HGPS cell (cell line): ENCODE data around the genes STAT5B, NAGLU, MLX, CCR10 and RPL27.

- RRBS = 2% methylated on average over 66 of the region's 84 CpGs
Observed at GRCh38 chr17:42276219-42276769, at the start of gene STAT5B. Gene STAT5B, minus strand, starts transcription at chr17:42276391.

GRCh38 chr17:42295377-42295833, 7.1 kb downstream of the STAT5A start:
- RRBS = 98% methylated on average over 1 of the region's 9 CpGs

DNA sequence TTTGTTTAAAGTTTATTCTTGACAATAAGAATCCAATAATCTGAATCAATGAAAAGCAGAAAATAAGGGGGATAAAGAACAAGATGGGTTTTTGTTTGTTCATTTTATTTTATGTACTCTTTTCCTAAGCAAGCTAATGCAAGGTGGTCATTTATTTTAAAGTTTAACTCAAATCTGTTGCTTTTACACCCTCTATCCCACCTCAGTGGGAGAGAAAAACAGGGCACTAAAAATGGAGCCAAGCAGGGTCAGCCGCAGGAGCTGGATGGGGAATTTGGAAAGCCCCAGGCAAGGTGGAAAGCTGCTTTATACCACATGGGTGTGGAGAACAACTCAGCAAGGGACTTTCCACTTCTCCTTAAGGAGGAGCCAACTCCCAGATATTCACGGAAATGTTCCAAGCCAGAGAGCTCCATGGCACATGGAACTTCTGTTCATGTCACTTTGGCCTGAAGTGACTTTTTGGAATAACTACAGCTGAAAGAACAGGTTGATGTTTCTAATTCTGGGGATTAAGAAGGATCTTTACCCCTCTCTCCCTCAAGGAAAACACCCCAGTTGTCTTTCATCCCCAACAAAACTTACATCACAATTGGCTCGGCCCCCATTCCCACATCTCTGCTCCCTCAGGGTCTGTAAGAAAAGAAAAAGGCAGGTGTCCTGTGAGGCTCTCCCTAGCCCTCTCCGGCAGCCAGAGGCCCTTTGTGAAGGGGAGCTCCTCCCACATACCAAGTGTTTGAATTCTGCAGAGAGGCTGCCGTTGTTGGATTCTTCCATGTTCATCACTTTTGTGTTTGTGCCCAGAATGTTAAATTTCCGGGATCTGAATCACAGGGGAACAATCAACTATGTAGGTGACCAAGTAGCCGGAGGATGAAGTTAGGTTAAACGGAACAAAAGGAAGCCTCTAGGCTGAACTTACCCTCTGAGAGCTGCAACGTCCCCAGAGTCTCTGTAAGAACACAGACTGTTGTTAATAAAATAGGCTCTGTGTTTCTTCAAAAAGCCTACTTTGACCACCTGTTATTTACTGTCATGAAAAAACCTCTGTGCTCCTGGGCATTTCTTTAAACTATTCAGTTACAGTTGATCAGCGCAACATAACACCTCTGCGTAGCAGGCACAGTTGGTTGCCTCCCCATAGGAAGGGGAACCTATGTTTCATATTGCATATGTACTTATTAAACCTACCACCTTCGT, 40.9 kb downstream of the STAT5A start:
- RRBS = no CpG with 5 or more reads among the region's 12 CpGs

DNA sequence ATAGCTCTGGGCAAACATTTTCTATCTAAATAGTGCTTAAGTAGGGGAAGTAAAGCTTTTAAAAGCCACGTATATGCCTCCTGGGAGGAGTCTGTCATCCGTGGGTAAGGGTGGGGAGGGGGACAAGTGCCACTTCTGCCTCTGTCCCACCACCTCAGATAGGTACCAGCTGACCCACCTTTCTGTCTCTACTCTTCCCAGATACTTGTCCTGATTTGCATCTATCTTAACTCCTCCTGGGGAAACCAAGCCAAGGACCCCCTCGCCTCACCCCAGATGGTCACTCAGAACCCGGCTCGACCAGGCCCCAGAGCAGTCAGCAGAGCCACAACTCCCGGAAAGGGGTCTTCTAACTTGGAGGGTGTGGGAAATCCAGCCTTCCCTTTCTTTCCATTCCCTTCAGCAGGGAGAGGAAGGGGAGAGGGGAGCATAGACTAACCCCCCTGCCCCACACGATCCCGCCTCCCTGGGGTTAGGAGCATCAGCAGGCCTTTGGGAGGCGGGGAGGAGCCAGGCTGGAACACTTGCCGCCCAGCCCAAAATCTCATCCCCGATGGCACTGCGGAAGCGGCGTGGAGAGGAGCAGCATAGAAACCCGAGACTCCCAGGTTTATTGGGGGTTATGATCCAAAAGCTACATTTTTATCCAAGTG, 1.9 kb downstream of the CAVIN1 start:
- RRBS = 10% methylated on average over 3 of the region's 15 CpGs

- RRBS = 2% methylated on average over 36 of the region's 113 CpGs
Observed at GRCh38 chr17:42535639-42536926, at the start of gene NAGLU. Gene NAGLU, plus strand, starts transcription at chr17:42536241.

DNA sequence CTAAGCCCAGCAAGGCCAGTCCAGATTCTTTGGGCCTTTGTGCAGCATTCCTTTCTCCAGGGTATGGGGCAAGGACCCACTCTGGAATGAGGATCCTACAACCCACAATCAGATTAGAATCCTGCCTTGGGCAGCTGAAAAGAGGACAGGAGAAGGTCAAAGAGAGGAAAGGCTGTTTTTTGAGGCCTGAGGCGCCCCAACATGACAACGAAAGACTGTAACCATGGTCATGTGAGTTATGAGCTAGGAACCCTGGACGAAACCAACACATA, 6.7 kb upstream of the HSD17B1 start:
- RRBS = no CpG with 5 or more reads among the region's 3 CpGs

DNA sequence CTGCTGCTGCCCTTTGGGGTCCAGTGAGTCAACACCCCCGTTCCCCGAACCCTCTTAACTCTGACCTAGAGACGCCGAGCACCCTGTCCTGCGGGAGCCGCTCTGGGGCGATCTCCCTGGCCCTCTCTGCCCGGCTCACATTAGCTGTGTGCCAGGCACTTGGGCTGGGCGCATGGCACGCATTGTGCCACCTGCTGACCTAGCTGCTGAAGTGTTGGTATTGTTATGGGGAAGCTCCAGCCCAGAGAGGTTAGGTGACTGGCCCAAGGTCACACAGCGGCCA, 1.1 kb downstream of the HSD17B1 start:
- RRBS = no CpG with 5 or more reads among the region's 11 CpGs

DNA sequence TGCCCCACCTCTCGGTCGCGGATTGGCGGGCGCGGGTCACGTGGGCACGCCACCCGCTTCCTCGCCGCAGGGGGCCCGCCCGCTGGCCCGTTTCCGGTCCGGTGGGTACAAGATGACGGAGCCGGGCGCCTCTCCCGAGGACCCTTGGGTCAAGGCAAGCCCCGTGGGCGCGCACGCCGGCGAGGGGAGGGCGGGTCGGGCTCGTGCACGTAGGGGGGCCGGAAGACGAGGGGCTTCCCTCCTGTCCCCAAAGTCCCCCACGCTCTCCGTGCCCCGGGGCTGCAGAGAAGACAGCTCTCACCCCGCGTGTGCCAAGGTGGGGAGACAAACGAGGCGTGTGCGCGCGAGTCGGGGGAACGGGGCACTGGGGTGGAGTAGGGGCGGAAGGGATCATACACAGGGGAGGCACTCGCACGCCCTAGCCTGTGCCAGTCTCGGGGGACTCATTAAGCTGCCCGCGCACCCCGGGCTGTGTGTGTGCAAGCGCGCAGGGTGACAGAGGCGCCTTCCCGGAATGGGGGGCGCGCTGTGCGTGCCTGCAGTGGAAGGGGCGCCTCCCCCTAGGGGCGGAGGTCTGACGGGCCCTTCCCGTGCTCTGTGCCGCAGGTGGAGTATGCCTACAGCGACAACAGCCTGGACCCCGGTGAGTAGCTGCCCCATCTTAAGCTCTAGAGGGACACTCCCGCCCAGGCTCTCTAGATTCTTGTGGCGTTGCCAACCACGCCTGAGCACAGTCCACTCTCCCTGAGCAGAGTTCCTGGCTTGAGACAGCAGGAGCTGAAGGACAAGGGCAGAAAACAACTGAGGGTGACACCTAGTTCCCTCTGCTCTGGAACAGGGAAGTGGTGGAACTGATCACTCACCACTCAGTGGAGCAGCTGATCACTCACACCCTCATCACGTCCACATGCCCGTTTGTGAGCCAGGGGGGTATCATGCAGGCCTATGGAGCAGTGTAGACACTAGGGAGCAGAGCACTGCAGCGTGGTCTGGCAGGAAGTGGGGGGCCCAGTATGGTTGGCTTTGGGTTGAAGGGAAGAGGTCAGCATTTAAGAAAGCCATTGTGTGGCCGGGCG, at the start of gene MLX:
TSS of gene MLX (plus strand) at position 88 of the 1,076 bp plus-strand sequence.
- RRBS = 2% methylated on average over 23 of the region's 73 CpGs

GRCh38 chr17:42569307-42569773, 2.4 kb downstream of the MLX start:
- RRBS = no CpG with 5 or more reads among the region's 5 CpGs

GRCh38 chr17:42579272-42580450, 2.1 kb upstream of the PSMC3IP start:
- RRBS = no CpG with 5 or more reads among the region's 5 CpGs

DNA sequence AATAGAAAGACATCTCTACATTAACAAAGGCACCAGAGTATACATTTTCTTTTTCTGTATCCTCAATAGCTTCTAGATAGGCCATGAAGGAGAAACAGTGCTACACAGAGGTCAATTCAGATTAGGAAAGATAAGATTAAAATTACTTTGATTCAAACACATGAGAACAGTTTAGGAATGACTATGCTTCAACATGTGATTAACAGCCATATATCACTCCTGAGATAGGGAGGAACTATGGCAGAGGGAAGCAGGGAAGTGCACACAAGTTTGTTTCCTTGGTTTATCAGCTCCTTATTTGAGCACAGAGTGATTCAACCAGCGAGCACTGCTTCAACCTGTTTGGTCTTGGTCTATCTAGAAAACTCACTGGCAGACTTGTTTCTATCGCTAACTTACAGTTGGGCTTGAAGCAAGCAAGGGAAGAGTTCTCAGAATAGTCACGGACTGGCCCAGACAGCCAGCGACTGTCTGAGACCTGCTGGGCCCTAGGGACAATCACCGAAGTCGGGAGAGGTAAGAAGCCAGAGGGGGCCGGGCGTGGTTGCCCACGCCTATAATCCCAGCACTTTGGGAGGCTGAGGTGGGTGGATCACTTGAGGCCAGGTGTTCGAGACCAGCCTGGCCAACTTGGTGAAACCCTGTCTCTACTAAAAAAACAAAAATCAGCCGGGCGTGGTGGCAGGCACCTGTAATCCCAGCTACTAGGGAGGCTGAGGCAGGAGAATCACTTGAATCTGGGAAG, 23.5 kb downstream of the TUBG1 start:
- RRBS = no CpG with 5 or more reads among the region's 12 CpGs

DNA sequence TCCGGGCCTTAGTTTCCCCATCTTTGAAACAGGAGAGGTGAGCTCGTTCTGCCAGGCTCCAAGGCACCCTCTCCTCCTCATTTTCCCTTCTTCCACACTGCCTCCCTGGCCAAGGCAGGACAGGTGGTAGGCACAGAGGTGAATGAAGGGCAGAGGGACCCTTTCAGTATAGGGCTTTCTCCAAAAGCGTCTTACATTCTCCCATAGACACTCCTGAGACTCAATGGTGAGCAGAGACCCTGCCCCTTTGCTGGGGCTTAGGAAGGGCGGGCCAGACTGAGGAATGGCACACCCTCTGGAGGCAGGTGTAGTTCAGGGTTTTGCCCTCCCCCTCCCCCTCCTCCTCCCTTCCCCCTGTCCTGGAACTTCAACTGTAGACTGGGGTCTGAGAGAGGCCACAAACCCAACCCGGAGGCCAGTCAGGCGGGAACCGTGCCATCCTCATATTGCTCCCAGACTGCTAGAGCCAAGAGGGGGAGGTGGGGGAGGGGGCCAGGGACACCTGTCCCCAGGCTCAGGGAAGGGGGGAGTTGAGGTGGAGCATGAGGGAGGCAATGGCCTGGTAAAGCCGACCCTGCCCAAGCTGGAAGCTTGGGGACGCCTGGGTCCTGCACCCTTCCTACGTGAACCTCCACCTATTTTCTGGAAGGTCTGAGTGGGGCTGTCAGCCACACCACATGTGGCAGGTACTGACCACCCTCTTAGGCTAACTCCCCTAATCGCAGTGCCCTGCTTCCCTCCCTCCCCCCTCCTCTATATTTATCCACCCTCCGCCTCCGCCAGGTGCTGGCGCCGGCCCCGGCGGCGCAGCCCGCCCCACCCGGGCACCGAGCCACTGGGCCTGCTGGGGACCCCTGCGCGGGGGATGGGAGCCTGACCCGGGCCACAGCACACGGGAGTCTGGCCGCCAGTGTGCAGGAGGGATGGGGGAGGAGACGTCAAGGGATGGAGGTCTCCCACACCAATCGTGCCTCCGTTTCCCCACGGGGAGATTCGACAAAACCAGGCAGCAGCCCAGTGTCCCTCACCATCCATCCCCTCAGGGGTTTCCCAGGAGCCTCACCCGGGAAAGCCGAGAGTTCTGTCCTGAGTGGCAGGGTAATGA, 1.7 kb downstream of the PLEKHH3 start:
- RRBS = 4% methylated on average over 5 of the region's 33 CpGs

DNA sequence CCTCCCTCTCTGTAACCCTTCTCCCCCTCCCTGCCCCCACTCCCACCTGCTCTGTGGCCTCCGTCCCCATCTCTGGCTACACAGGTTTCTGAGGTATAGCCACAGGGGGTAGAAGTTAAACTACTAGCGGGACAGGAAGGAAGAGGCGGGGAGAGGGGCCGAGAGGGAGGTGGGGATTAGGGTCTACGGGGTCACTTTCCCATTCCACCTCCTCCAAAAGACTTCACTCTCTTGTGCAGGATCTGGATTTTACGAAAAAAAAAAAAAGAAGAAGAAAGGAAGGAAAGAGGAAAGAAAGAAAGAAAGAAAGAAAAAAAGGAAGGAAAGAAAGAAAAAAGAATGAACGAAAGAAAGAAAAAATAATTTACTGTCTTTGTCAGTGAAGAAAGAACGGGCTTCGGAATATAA, at the start of gene CCR10:
TSS of gene CCR10 (minus strand) at position 90 of the 408 bp plus-strand sequence.
- RRBS = no CpG with 5 or more reads among the region's 9 CpGs

GRCh38 chr17:42748133-42748662, 3.4 kb upstream of the EZH1 start:
- RRBS = no CpG with 5 or more reads among the region's 5 CpGs

GRCh38 chr17:42754806-42755280, 6.2 kb upstream of the RAMP2 start:
- RRBS = no CpG with 5 or more reads among the region's 2 CpGs

GRCh38 chr17:42877933-42878406, 22.6 kb upstream of the G6PC1 start:
- RRBS = no CpG with 5 or more reads among the region's 15 CpGs

- RRBS = no CpG with 5 or more reads among the region's 6 CpGs
Observed at GRCh38 chr17:42910985-42911264, 10.3 kb downstream of the G6PC1 start.

DNA sequence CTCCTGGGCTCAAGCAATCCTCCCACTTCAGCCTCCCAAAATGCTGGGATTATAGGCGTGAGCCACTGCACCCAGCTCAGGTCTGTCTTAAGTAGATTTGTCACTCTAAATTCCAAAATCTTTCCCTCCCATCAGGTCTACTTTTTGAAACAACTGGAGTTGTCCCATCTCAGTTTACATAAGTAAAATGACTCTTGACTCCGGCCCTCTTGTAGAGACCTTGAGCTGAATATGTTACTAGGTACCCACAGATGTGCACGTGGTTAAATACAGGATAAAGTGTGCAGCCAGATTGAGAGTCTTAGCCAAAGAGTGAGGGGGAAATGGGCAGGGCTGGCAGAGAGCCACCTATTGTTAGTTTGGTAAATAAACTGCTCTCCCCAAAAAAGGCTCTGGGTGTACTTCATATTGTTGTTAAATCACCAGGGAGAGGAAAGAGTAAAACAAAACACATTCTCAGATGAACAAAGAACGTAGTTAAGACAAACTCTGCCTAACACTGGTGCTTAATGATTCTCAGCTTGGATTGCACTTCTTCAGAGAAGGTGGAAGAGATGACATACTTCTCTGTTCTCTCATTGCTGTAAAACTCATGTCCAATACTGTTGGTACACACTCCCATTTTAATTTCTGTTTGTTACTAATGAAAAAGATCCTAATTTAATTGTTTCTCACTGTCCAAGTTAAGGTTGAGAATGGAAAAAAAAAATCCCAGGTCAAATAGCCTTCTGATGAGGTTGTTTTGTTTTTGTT, 20.4 kb downstream of the G6PC1 start:
- RRBS = no CpG with 5 or more reads among the region's 4 CpGs

GRCh38 chr17:42997833-42999080, at the start of gene RPL27:
Gene RPL27, plus strand, starts transcription at chr17:42998419.
- RRBS = 2% methylated on average over 18 of the region's 53 CpGs